Hair follicle dermal papilla cell (primary cell): ENCODE data around the gene SPRY1.

GRCh38 chr4:122150762-122151250 is 1.3 kb upstream of the BLTP1 start:
- CAGE, long polyA plus RNA = no peak

- CAGE, long polyA plus RNA = no peak
Measured at GRCh38 chr4:122294487-122295279, 84.1 kb upstream of the ADAD1 start.

DNA sequence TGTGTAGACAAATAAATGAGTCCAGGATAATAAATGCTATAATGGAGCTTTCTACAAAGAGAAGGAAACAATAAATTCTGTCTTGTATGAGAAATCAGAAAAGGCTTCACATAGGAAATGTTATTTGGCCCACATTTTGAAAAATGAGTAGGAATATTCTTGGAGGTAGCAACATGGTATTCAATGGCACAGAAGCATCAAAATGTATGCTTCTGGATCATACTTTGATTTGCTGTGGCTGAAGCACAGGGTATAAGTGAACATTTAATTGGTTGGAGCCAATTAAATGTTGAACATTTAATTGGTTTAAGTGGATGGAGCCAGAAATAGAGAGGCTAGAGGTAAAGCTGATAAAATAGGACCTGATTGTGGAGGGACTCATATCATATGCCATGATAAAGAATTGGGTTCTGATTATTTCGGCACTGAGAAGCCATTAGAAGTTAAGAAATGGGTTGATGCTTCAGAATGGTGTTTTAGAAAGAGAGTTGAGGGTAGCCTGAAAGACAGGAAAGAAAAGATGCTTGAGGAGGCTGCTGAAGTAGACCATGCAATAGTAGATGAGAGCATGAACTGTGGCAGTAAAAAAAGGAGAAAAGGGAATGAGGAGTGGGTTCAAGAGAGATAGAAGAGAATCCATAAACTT is 33.5 kb upstream of the ADAD1 start:
- CAGE, long polyA plus RNA = no peak

GRCh38 chr4:123343415-123344227 is 53.0 kb upstream of the SPRY1 start:
- CAGE, long polyA plus RNA = no peak

- CAGE, long polyA plus RNA = no peak
Measured at GRCh38 chr4:123396420-123397129, at the start of gene SPRY1. SPRY1 (plus strand) TSS chr4:123396795.

- CAGE, long polyA plus RNA = no peak
Measured at GRCh38 chr4:123398221-123398662, 1.6 kb downstream of the SPRY1 start.

DNA sequence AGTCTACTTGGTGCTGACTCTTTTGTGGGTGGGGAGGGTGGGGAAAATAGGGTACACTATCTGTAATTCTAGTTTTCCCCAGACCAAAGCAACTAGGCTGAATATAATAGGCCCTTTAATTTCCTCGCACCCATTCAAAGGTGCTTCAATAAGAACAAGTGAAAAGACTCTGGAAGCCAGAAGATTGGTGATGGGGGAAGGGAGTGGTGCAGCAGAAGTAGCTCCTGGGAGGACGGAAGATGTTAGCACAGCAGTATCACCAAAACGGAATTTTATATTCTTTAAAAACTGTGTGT is 47.1 kb downstream of the SPRY1 start:
- CAGE, long polyA plus RNA = no peak

DNA sequence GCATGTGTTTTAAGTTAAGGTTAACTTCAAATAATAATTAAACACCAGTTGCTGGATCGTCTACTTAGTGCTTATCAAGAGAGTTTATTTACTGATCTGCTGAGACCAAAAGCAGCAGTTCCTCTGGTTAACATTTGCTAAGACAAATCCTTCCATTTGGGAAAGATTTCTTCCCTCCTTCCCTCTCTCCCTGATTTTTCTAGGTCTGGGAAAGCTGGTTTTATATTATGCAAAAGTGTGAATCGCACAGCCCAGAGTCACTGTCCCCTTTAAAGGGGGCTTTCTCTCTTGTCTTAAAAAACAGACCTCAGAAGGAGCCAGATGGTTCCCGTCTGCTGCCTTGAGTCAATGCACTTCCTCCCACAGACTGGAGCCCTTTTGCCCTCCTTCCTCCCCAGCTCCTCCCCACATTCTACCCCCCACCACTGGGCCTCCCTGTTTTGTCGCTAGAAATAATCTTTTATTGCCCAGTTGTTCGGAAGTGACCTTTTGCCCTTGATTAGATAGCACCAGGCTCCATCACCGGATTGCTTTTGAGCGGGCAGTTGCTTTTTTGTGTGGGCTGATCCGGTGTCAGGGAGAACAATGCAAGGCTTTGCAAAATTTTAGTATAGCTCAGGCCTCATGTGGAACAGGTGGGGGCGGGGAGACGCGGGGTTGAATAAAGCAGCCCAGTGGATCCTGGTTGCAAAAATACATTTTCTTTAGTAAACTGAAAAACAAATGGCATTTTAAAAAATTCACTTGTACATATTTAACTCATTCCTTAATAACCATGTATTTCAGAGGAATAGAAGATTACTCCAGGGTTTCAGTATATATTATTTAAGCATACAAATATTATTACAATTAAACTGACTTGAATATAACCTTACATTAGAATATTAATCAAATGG is 47.7 kb downstream of the SPRY1 start:
- CAGE, long polyA plus RNA = no peak

- CAGE, long polyA plus RNA = no peak
Measured at GRCh38 chr4:123566514-123566894, 169.9 kb downstream of the SPRY1 start.

DNA sequence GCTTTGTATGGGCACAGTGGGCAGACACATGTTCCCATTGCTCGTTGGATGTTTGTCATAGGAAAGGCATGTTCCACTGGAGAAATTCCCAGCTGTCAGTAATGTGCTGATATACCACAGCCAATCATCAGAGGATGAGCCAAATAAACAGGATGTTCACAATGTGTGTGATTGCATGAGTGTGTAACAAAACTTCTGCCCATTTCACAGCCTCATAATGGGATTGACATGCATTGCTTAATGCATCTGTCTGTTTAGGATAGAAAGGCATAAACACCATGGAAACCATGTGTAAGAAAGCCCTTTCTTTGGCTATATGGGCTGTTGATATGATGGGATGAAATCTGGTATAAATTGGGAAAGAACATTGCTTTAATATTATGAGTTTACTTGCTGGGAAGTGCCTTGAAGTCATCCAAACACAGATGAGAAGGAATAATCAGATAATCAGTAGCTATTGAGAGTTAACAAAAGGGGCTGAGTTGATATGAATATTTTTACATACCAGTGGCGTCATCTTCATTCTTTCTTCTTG is 436.2 kb downstream of the SPRY1 start:
- CAGE, long polyA plus RNA = no peak

DNA sequence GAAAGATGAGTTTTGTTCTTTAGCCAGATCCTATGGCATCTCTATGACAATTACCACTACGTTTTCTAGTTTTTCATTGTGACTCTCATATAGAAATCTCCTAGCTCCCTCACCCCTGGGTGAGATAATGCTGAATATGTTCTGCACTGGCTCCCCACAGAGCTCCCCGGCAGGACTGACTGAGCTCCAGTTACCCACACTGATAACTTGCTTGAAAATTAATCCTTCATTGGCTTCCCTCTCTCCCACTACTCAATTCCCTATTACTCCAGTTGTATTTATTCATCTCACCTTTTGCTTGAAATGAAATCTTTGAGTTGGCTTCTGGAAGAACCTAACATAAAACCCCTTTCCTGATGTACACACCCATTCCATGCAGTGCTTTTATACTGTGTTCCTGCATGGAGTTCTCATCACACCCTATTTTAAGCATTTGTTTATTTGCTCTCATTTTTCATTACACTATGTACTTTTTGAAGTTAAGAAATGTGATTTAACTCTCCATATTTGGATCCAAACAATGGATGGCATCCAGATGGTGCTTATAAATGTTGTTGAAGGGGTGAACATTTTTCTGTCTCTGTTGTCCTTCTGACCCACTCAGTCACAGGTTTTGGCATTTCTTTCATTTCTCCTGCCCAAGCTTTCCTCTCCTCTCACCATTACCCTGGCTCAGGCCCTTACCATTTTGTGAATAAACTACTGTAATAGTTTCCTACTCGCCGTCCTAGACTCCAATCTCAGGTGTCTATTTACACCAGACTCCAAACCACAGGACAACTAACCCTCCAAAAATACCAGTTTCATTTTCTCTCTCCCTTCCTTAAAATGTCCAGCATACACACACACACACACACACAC is 623.4 kb downstream of the SPRY1 start:
- CAGE, long polyA plus RNA = no peak

DNA sequence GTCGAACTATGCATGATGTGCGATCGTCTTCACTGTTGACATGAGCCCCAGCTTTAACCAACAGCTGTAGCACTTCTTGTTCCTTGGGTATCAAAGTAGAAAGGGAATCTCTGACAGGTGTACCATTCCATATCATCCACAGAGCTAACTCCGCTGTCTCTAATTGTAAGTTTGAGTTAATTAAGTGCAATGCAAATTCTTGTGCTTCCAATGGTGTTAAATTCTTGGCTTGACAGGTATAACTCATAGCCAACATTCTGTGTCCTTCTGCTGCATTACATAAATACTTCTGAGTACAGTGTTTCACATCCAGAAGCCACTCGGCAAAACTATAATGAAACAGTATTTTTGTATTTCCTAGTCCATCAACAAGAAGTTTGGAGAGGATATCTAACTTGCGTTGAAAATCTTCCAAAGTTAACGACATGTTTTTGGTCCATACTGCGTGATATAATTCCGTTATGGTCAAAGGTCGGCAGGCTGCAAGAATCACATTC is 40.8 kb downstream of the ANKRD50 start:
- CAGE, long polyA plus RNA = no peak

DNA sequence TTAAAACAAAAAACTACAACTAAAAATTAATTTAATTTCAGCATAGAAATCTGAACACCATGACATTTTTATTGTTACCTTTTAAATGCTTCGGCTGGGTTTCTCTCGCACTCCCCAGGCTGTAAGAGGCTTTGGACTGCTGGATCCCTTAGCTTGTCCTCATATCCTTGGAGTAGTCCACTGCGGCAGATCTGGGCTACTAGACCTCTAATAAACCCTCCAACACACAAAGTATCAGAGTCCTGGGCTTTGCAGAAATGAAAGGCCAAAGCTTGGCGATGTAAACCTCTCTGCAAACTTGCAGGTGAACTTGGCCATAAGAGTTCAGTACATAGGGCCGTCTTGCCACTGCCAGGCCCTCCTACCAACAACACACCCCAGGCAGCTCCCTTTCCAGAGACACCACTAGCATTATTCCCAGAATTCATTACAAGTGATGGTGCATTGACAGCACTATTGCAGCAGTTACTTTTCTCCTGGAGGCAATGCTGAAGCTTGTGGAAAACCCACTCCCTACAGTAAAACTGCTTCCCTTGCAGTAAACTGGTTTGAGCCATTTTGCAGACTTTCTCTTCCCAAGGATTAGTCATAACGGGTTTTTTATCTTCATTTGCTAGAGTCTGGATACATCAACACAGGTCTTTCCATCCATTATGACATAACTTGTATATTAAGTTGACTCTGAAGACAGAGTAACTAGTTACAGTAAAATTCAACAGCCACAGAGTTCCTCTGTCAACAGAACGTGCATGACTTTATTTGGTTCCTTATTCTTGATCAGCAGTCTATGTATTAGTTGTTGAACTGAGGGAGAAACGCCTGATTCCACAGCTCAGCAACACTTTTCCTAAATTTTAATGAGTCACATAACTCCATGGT is 2.4 kb downstream of the ANKRD50 start:
- CAGE, long polyA plus RNA = no peak

- CAGE, long polyA plus RNA = no peak
Measured at GRCh38 chr4:124940354-124940843, 227.9 kb upstream of the ANKRD50 start.

- CAGE, long polyA plus RNA = no peak
Measured at GRCh38 chr4:126483574-126484450, 1148.9 kb upstream of the INTU start.

- CAGE, long polyA plus RNA = no peak
Measured at GRCh38 chr4:127633470-127633853, 705 bp downstream of the INTU start.

- CAGE, long polyA plus RNA = no peak
Measured at GRCh38 chr4:127655532-127656016, 22.8 kb downstream of the INTU start.

GRCh38 chr4:127783942-127784484 is 1.9 kb downstream of the HSPA4L start:
- CAGE, long polyA plus RNA = no peak

- CAGE, long polyA plus RNA = no peak
Measured at GRCh38 chr4:128286045-128286908, 1.3 kb downstream of the PGRMC2 start.

- CAGE, long polyA plus RNA = no peak
Measured at GRCh38 chr4:128292432-128293127, 5.0 kb upstream of the PGRMC2 start.